AG09319 (cell line): ENCODE measurements around a stretch of chr22.

- RRBS = no CpG with 5 or more reads among the region's 7 CpGs
Observed at GRCh38 chr22:46808978-46809437, 46.6 kb downstream of the TBC1D22A start.

DNA sequence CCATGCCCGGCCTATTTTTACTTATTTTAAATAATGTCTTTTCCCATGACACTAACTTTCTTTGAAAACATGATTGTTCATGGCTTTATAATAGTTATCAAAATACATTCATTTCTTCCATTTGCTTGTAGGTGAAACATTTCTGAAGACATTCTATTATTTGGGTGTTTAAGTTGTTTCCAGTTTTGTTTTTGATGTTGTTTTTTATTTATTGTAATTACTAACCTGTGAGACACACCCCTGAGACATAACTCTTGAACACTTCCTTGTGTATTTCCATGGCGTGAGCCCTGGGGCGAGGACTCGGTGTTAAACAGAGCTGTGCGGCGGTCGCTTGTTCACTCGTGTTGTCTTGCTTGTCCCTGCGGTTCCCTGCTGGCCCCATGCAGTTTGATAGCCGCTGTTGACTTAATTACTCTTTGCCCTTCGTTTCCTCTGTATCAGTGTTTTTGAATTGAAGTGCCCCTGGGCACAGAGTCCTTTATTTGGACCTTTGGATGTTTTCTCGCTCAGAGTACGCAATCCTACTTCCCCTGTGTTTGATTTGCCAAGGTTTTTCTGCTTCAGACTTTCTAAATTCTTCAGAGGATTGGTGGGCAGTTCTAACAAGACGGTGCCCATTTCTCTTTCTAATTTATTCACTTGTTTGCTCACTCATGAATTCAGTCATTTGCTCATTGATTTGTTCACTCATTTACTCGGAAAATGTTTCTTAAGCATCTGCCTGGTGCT is 52.7 kb downstream of the TBC1D22A start:
- RRBS = no CpG with 5 or more reads among the region's 15 CpGs

DNA sequence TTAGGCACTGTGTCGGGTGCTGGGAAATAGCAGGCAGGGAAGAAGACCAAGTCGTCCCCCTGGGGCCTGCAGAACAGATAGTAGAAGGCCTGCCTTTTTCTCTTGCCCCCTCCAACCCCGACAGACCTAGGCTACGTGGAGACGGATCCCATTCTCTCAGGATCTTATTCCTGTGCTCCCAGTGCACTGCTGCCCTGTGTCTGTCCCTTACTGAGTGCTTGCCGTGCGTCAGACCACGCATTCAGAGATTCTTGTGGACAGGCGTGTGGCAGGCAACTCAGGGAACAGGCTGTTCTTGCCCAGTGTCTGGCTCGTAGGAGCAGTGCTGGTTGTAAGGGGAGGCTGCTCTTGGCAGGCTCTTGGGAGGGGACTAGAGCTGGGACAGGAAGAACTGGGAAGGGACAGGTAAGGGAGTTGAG is 118.9 kb downstream of the TBC1D22A start:
- RRBS = no CpG with 5 or more reads among the region's 10 CpGs

- RRBS = no CpG with 5 or more reads among the region's 19 CpGs
Observed at GRCh38 chr22:46903005-46903482, 140.6 kb downstream of the TBC1D22A start.

GRCh38 chr22:47111633-47111832 is 349.1 kb downstream of the TBC1D22A start:
- RRBS = no CpG with 5 or more reads among the region's 7 CpGs

- RRBS = no CpG with 5 or more reads among the region's 13 CpGs
Observed at GRCh38 chr22:47176889-47177292, 414.4 kb downstream of the TBC1D22A start.

GRCh38 chr22:47198892-47199794 is 436.7 kb downstream of the TBC1D22A start:
- RRBS = 82% methylated on average over 9 of the region's 43 CpGs

DNA sequence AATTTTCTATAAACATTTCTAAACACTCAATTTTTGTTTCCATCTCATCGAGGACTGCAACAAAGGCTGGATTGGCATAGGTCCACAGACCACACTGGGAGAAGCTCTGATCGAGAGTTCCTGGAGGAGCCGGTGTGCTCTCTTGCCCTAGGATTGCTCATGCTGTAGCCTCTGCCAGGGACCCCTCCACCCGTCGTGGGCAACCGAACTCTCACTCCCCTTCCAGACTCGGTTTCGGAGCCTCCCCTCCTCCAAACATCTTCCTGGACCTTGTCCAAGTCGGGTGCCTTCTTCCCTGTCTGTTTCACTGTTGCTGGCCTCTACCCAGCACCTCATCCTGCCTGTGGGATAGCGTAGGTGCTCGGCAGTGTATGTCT is 770.1 kb upstream of the TAFA5 start:
- RRBS = no CpG with 5 or more reads among the region's 11 CpGs

DNA sequence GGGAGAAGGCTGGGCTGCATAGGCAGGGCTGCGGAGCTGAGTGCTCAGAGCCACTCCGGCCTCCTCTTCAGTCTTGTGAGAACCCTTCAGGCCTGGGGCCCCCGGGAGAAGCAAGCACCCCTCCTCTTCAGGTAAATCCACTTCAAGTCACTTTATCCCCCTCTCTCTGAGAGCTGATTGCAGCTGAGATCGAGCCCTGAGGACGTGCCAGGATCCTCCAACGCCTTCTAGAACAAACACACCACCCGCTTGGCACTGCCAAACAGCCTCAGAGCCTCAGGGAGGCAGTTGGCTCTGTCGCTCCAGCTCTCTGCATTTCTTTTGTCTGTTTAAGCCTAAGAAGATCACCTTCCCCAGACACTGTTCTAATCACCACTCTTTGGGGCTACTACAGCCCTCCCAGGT is 187.9 kb upstream of the TAFA5 start:
- RRBS = no CpG with 5 or more reads among the region's 8 CpGs

GRCh38 chr22:48641004-48641976 is 151.9 kb downstream of the TAFA5 start:
- RRBS = no CpG with 5 or more reads among the region's 31 CpGs

DNA sequence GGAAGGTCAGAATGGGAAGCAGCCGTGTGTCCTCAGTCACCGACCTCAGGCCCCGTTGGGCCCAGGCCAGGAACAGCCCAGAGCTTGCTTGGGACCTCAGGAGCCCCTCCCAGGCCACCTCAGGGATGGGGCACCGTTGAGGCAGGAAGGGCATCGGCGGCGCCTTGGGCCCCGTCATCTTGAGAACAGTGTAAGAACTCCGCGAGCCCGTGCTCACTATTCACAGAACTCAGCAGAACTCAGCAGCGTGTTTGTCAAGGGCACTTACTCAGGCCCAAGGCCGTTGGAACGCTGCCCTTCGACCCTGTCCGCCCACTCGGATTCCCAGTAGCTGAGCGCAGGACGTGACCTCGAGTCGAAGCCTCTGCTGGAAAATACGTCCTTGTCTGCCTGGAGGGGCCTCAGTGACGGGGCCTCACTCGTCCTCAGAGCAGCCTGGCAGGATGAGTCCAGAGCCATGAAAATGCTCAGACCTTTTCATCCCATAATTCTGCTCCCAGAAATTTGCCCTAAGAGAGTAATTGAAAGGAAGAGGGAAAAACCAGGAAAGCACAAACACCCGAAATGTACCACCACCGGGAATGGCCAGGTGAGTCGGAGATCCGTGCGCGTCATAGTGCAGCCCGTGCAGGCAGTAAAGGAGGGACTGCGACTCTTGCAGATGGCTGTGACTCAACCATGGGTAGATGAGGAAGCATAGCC is 203.6 kb downstream of the TAFA5 start:
- RRBS = no CpG with 5 or more reads among the region's 32 CpGs

GRCh38 chr22:49372691-49373212 is 454.9 kb downstream of the BRD1 start:
- RRBS = no CpG with 5 or more reads among the region's 11 CpGs

GRCh38 chr22:49450167-49450644 is 377.5 kb downstream of the BRD1 start:
- RRBS = no CpG with 5 or more reads among the region's 16 CpGs

DNA sequence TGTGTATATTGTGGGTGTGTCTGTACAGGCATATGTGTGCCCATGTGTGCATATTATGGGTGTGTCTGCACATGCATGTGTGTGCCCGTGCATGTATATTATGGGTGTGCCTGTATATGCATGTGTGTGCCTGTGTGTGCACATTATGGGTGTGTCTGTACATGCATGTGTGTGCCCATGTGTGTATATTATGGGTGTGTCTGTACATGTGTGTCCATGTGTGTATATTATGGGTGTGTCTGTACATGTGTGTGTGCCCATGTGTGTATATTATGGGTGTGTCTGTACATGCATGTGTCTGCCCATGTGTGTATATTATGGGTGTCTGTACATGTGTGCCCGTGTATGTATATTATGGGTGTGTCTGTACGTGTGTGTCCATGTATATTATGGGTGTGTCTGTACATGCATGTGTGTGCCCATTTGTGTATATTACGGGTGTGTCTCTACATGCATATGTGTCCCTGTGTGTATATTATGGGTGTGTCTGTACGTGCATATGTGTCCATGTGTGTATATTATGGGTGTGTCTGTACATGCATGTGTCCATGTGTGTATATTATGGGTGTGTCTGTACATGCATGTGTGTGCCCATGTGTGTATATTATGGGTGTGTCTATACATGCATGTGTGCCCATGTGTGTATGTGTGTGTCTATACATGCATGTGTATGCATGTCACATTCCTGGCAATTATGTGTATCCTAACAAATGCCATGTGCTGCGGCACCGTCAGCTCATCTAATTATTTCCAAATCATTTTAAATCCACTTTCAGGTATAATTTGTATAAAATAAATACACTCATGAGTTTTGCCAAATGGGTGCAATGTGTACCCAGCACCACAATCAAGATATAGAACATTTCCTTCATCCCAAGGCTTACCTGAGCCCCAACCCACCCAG is 217.0 kb downstream of the BRD1 start:
- RRBS = no CpG with 5 or more reads among the region's 7 CpGs

DNA sequence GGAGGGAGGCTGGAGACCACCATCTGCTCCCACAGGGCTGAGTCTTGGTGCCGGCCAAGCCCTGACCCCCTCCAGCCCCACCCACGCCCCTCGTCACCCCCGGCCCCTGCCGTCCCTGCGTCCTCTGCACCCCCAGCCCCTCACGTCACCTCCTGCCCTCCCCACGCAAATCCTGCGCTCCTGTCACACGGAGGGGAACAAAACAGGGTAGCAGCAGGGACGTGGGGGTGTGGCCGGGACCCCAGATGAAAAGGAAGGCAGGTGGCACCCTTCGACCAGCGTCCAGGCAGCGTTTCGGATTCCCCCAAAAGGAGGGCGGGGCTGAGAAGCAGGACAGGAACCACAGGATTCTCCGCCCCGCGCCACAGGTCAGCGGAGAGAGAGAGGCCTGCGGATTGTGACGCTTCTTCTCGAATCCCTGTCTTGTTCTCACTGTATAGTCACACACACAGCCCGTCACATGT is 156.7 kb downstream of the BRD1 start:
- RRBS = 5% methylated on average over 4 of the region's 25 CpGs

- RRBS = 90% methylated on average over 3 of the region's 9 CpGs
Observed at GRCh38 chr22:49780612-49780991, 47.1 kb downstream of the BRD1 start.

DNA sequence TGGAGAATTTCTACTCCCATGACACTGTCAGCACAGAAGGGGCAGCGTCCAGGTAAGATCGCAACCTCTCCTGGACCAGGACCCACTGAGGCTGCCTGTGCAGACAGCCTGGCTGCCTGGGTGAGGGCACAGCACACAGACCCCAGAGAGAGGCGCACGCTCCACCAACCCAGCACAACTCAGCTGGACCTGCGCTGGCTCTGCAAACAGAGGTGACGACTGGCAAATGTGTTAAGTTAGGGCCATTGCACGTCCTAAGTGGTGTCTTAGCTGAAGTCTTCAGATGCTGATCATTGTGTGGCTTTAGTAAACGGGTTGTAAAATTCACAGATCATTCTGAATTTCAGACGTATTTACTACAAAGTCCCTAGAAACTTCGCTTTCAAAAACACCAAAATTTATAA is 33.2 kb downstream of the BRD1 start:
- RRBS = no CpG with 5 or more reads among the region's 10 CpGs

DNA sequence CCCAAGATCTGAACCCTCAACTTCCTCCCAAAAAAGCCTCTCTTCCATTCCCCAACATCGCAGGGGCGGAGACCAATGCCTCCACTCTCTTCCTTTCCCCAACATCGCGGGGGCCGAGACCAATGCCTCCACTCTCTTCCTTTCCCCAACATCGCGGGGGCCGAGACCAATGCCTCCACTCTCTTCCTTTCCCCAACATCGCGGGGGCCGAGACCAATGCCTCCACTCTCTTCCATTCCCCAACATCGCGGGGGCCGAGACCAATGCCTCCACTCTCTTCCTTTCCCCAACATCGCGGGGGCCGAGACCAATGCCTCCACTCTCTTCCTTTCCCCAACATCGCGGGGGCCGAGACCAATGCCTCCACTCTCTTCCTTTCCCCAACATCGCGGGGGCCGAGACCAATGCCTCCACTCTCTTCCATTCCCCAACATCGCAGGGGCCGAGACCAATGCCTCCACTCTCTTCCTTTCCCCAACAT is 25.6 kb downstream of the BRD1 start:
- RRBS = no CpG with 5 or more reads among the region's 25 CpGs

- RRBS = no CpG with 5 or more reads among the region's 14 CpGs
Observed at GRCh38 chr22:49867073-49867596, 13.5 kb downstream of the ZBED4 start.

DNA sequence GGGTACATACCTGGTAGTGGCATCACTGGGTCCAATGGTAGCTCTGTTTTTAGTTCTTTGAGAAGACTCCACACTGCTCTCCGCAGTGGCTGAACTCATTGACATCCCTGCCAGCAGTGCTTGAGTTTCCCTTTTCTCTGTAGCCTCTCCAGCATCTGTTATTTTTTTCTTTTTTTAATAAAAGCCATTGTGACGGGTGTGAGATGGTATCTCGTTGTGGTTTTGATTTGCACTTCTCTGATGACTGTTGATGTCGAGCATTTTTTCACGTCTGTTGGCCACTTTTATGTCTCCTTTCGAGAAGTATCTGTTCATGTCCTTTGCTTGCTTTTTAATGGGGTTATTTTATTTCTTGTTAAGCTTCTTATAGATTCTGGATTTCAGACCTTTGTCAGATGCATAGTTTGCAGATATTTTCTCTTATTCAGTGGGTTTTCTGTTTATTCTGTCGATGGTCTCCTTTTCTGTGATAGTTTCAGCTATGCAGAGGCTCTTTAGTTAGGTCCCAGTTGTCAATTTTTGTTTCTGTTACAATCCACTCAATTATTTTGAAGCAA is 16.8 kb downstream of the ZBED4 start:
- RRBS = no CpG with 5 or more reads among the region's 7 CpGs